ENCODE measurements around a stretch of chr11.

- PRO-cap = no peak
Measured at GRCh38 chr11:126132155-126132719, 69.6 kb upstream of the CDON start.

DNA sequence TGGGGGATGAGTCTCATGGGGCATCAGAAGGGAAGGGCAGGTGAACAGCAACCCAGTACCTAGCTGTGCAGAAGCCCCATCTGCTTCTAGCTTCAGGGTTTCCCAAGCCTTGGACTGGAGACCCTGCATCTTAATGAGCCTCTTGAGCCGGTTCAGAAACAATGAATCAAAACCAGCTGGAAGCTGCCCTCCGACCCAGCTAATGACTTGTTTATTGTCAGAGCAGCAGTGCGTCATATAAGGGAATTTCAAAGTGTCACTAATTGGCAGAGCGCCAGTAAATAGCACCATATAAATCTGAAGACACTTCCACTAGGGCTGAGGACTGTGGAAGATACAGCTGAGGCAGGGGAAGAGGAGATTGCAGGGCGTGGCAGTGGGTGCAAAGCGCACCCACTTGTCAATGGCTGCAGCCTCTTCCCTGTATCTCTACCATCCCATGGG, 57.4 kb downstream of the RPUSD4 start:
- PRO-cap = no peak

GRCh38 chr11:126202864-126203700, 8.4 kb downstream of the RPUSD4 start:
- PRO-cap = no peak

GRCh38 chr11:126280598-126280964, 2.3 kb upstream of the TIRAP start:
- PRO-cap = no peak

GRCh38 chr11:126326140-126326378, 22.2 kb downstream of the DCPS start:
- PRO-cap = no peak

DNA sequence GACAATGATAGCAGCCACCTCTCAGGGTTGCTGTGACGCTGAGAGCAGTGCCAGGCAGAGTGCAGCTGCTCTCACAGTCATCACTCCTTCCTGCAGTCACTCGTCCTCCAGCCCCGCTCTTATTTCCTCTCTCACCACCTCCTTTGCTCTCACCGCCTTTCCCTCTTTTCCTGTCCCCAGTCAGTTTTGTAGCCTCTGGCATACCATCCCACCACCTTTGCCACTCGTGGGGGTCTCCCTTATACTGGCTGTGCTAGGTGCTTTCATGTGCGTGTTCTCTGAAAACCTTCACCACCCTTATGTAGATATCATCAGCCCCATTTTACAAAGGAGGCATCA, 19.4 kb upstream of the ST3GAL4 start:
- PRO-cap = no peak

DNA sequence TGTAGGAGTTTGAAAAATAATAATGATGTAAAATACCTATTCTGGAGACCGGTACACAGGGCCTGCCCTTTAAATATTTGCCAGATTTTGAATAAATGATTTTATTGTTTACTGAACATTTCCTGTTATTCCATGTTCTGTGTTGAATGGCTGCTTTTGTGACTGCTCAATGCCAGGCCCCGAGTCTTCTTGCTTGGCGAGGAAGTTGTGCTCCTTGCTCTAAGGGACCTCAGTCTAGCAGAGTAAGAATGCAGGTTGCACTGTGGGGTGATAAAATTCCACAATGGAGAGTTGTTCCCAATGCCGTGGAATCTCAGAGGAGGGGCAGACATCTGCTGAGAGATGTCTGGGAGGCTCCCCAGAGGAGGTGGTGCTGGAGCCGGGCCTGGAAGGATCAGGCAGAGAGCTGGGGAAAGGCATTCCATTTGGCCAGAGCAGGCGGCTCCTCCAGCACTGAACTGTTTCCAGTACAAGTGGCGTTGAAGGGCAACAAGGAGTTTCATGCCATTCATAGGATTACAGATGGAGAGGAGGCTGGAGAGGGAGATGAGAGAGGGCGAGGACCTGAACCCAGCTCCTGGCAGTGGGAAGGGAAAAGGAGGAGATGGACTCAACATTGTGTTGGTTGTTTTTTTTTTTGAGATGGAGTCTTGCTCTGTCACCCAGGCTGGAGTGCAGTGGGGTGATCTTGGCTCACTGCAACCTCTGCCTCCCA, 55.2 kb downstream of the ST3GAL4 start:
- PRO-cap = no peak

GRCh38 chr11:126424285-126424903, 68.9 kb downstream of the ST3GAL4 start:
- PRO-cap = no peak

- PRO-cap = no peak
Measured at GRCh38 chr11:126474927-126475503, 119.5 kb downstream of the ST3GAL4 start.

- PRO-cap = no peak
Measured at GRCh38 chr11:127003060-127003558, 2.5 kb upstream of the KIRREL3 start.

DNA sequence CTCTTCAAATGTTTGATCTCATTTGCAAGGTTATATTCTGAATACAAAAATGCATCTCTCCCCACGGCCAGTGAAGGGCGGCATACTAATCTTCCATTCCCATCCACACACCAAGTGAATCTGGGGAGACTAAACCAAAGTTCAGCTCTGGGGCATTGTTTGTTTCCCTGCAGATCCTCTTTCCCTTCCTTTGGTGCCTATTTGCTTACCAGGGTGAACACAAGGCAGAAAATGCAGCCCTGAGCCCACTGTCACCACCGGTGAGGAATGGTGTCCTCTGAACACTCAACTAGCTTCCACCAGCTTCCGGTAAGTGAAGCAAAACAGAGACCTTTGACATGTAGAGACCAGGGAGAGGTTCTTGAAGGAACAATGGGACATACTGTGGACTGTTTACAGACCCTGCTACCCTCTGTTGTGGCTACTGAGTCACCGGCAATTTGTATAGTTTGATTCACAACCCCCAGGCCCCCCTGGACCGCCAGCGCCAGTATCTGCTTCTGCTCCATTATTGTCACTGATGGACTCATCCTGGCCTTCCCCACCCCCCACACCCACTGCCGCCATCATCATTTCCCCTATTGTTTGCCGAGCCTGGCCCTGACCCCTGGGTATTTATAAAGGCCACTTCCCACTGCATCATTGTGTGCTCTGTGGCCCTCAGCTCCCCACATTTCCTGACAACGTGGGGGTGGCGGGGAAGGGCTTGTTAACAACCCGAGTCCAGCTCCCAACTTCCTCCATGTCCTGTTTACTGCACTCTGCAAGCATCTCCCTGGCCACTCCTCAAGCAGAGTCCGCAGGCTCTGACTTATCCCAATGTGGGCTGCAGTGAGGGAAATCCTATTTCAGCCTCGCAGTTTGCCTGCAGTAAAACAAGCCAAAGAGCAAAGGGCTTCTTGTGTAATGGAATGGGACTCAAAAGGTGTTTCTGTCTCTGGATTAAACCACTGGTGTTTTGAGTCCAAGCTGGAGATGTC, 252.9 kb downstream of the ETS1 start:
- PRO-cap = no peak

DNA sequence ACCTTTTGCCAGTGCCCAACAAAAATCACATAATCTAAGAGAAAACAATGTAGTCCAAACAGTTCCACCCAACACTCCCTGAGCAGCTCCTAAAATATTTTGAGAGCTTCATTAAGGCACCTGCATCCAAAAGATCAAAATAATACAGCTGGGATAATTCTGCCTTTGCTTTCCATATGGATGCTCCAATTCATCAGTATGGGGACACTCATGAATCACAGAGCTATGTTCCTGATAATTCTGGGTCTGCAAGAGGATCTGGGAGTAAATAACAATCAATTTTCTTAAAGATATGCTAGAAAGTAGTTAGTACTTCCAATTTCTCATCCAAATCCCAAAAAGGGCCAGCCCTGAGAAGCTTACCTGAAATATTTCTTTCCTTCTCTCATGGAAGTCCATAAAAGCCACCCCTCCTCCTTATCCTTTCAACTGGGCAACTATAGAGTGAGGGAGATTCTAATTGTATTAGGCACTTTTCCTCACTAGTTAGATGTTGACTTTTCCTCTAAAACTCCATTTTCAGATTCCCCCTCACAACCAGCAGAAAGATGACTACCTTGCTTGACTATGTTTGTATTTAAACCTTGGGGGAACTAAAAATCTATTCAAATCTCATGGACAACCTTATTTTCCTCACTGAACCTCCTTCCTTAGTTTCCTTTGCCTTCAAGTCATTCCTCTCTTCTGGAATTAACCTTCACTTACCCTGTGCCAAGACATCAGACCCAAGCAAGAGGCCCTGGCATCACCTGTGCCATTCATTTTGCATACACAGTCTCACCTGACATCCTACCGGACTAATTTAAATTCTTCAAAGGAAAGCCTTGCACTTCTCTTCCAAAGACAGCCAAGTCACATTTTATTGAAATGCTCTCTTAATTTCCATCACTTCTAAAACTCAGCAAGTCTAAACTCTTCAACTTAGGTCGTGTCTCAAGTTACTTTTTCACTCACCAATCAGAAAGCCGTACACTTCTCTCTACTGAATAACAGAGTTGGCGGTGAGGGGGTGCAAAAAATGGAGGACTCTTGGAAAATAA, 126.9 kb downstream of the ETS1 start:
- PRO-cap = no peak

DNA sequence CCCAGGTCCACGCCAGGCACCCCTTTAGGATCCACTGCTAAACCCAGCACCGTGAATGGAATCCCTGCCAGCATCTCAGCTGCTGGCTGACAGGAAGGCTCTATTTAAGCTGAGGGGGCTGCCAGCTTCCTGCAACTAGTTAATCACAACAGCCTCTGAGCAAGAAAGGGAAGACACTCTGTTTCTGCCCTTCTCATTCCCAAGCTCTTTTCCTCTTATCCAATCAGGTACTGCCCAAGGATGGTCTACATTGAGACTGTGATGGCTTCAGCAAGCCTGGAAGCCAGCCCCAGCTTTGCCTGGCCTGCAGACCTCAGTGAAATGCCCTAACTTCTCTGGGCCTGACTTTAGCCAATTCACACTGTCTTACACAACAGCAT, 112.7 kb downstream of the ETS1 start:
- PRO-cap = no peak

DNA sequence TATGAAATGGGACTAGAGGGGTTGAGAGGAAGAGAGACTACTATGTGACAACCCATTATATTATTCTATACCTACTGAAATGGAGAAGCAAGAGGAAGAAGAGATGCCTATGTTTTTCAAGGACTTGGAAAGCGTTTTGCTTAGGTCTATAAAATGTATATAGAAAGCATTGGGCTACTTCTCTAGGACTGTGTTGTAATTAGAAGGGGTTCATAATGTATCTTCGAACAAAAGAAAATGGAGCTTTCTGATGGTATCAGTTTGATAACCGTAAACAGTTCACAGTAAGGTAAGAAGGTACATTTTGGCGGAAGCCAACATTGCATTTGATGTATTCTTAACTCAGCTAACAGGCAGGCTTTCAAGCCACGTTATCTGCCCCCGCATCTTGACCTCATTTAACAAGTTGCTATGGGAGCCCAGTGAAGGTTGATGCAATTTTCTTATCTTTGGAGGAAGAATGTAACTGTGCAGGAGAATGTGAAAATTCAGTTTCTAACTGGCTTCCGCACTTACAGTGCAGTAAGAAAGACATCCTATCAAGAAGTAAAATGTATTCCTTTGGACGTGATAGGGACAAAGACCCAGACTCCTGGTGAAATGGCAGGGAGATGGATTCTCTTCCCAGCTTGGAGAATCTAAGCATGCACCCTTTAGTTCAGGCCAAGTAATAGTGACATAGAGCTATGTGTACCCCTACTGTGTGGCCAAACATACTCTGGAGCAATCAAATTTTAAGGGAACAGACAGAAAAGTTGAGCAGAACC, 110.6 kb downstream of the ETS1 start:
- PRO-cap = no peak

GRCh38 chr11:128523058-128523497, 64.3 kb downstream of the ETS1 start:
- PRO-cap = no peak

- PRO-cap = no peak
Measured at GRCh38 chr11:128525872-128526473, 61.4 kb downstream of the ETS1 start.

DNA sequence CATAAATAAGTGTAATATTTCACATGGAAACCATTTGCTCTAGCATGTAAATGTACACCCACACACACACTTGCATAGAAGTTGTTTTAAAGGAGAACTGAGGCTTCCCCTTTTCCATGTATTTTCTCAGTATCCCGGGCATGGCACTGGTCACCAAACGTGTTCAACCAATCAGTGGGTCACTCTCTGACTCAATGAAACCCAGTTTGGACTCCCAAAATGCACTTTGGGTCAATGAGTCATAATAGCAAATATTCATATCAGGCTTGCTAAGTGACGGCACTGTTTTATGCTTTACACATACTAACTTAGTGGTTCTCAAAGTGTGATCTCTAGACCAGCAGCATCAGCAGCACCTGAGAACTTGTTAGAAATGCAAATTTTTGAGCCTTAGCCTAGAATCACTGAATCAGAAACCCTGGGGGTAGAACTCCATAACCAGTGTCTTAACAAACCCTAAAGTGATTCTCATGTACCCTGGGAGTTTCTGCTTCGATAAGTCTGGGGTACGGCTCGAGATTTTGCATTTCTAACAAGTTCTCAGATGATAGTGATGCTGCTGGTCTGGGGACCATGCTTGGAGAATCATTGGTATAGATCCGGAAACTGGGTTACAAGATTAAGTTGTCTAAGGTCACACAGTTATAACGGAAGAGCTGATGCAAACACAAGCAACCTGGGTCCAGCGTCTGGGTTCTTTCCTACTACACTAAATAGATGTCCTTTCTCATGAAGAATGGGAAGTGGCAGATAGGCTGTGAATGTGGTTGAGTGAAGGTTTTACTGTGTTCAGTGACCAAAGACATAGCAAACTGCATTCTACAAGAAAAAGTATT, 35.6 kb downstream of the ETS1 start:
- PRO-cap = no peak

- PRO-cap = no peak
Measured at GRCh38 chr11:128624218-128625386, 37.2 kb upstream of the ETS1 start.

GRCh38 chr11:128694476-128695532, 932 bp downstream of the FLI1 start:
- PRO-cap = no peak

DNA sequence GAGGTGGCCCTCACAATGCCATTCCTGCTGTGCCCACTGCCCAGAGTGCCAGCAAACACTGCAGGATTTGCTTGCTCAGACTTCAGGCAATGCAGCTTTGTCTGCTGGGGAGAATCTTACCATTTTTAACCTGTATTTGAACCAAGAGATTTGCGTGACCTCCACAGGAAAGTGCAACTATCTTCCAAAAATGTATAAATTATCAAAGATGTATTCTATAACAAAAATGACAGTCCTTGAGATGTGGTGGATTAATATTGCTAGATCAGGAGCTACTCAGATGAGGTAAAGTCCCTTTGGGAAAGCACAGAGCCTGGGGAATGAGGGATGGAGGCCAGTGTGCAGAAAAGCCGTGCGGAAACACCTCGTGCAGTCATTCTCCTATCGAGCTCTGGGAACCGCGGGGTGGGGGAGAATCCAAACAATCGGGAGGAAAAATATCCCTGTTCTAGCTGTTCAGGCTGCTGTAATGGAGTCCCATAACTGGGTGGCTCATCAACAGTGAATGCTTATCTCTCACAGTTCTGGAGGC, 28.6 kb downstream of the FLI1 start:
- PRO-cap = no peak